Ureter (tissue), 1 donor: ENCODE data around the genes PRRX1, FMO2, VAMP4 and FASLG.

DNA sequence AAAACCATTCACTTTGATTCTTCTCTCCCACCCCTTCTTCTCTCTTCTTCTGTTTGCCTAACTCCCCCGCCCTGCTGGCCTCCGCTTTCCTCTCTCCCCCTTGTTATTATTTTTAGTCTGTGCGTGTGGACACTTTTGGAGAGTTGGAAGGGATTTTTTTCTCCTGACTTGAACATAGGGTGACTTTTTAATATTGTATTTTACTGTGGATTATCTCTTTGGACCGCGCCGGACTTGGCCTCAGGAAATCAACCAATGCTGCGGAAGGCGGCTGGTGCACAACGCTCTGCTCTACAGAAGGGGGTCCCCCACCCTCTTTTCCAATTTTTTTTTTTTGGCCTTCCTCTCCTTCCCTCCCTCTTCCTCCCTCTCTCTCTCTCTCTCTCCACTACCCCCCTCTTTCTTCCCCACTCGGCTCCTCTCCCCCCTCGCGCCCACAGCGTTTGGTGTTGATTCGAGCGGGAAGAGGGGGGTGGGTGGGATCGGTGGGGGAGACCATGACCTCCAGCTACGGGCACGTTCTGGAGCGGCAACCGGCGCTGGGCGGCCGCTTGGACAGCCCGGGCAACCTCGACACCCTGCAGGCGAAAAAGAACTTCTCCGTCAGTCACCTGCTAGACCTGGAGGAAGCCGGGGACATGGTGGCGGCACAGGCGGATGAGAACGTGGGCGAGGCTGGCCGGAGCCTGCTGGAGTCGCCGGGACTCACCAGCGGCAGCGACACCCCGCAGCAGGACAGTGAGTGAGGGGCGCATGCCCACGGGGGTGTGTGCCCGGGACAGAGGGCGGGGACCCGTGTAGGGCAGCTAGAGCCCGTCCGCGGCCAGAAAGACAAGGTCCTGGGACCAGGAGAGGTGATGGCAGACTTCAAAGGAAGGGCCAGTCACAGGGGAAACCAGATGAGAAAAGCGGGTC lies at the start of gene PRRX1:
Gene PRRX1 (plus strand): TSS at position 410 of the 915 bp plus-strand sequence.
- PRO-cap: bidirectional peak, plus-strand start at position 479 of the sequence, minus-strand start at position 279 of the sequence; bidirectional peak, plus-strand start at position 834 of the sequence, minus-strand start at position 740 of the sequence

- PRO-cap: no peak
Measured at GRCh38 chr1:170707847-170708385, 44.0 kb downstream of the PRRX1 start.

GRCh38 chr1:170725876-170726137 lies 61.9 kb downstream of the PRRX1 start:
- PRO-cap: no peak

GRCh38 chr1:171112411-171113148 lies 21.9 kb downstream of the FMO3 start:
- PRO-cap: no peak

DNA sequence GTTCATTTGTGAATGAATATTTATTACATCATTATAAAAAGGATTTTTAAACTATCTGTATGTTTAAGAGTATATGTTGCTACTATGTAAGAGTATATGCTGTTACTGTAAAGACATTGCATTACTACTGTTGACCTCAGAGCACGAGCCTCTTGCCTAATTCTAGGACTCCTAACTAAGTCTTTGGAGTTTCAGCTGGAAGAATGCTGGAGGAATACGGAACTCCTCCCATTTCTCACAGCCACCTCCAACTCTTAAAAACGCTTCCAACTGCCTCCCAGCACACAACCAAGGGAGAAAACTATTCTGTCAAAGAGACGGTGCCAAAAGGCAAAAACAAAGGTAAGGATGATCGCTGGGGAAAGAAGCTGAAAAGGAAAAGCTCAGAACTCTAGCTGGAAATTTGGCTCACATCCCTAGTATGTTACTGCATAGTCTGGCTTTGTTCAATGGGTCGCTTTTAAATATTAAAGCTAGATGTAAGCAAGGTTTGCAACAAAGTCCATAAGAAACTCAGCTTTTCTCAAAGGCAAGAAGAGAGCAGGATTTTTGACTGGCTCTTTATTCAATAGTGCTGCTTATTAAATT lies at the start of gene FMO2:
Gene FMO2 (plus strand): TSS at position 283 of the 588 bp plus-strand sequence.
- PRO-cap: no peak

DNA sequence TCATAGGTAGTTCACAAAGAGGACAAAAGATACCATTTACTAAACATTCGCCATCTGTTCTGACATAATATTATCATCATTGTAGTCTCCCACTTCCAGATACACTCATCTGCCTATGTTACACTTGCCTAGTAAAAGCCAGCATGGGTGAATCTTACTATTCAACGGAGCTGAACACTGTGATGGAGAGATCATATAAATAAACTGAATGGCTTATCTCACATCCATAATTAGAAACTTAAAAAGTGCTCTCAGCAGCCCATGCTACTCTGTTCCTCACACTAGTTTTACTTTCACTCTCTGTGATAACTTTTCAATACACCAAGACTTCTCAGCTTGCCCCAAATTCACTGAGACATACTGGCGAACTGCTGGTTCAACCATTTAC lies 488 bp upstream of the PRRC2C start:
- PRO-cap: no peak

DNA sequence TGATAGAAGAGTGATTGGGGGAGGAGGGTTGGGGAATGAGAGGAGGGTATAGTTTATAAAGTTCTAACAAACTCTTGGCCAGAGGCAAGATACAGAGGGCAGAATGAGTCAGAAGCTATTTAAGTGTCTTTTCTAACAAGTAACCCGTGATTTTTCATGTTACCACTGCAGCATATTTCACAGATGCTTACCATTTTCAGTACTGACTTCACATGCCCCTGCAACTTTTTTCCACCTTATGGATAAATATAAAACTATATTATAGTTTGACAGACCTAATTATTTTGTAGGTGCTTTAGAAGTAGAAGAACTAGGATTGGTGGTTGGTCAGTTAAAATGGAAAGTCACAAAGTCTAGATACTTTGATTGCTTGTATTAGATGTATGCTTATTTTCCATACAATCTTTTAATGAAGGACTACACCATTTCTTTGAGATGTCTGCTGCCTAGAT lies 26.5 kb upstream of the MYOCOS start:
- PRO-cap: no peak

- PRO-cap: bidirectional peak, plus-strand start at chr1:171742156, minus-strand start at chr1:171742065
Measured at GRCh38 chr1:171741690-171742288, at the start of gene VAMP4. TSS of gene VAMP4 (minus strand) at chr1:171742065.

- PRO-cap: no peak
Measured at GRCh38 chr1:171742977-171743493, 1.2 kb upstream of the VAMP4 start.

DNA sequence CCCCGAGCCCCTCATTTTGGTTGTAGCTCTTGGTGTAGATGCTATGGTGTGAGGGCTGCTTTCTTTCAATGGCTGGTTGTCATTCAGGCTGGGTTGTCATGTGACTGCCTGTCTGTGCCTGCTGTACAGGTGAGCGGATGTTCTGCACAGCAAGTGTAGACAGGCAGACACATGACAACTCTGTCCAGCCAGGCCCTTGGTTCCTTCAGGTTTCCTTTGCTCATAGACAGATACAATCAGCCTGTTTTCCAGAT lies 281.8 kb upstream of the C1orf105 start:
- PRO-cap: no peak

DNA sequence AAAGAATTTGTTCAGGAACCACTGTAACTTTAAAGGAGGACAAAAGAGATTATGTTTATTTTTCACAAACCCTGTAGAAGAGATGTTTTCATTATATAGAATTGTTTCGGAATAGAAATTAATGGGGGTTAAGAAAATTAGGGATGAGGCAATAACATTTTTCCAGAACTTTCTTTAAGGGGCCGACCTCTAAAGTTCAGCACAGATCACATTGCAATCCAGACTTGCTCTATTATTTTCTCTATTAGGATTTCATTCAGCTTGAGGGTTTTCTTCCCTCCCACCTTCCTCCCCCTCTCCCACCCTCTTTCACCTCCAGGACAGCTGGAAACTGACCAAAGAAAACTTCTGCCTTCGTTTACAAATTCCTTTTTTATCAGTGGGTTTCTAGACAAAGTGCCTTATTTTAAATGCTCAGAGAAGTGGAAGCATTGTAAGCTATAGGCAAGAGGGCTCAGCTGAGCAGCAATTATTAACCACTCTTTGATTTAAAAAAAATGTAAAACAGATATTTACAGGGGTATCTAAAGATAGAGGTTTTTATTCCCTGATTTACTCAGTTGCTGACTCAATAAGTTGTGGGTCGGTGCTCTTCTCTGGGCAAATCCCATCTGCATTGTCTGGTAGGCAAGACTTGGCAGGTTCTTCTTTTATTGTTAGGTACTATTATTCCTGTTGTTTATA lies 277.1 kb upstream of the C1orf105 start:
- PRO-cap: no peak

GRCh38 chr1:172149339-172149683 lies 271.2 kb upstream of the C1orf105 start:
- PRO-cap: no peak

DNA sequence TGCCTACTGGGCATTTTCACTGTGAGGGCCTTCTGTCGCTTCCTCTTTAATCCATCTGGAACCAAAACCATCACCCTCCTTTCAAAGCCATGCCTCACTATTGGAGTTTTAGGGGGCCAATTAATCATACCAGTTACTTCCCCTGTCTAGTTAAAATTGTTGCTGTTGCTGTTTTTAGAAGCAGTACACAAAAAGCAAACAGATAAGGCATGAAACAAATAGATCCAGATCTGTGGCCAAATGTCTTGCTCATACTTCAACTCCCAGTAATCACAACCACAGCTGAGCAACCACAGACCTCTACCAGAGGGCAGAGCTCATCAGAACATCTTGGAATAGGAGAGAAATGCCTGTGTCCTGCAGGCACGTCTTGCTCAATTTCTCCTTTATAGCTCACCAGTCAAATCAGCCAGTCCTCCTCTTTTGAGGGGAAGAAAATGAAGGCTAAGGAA lies 133.8 kb upstream of the C1orf105 start:
- PRO-cap: no peak

DNA sequence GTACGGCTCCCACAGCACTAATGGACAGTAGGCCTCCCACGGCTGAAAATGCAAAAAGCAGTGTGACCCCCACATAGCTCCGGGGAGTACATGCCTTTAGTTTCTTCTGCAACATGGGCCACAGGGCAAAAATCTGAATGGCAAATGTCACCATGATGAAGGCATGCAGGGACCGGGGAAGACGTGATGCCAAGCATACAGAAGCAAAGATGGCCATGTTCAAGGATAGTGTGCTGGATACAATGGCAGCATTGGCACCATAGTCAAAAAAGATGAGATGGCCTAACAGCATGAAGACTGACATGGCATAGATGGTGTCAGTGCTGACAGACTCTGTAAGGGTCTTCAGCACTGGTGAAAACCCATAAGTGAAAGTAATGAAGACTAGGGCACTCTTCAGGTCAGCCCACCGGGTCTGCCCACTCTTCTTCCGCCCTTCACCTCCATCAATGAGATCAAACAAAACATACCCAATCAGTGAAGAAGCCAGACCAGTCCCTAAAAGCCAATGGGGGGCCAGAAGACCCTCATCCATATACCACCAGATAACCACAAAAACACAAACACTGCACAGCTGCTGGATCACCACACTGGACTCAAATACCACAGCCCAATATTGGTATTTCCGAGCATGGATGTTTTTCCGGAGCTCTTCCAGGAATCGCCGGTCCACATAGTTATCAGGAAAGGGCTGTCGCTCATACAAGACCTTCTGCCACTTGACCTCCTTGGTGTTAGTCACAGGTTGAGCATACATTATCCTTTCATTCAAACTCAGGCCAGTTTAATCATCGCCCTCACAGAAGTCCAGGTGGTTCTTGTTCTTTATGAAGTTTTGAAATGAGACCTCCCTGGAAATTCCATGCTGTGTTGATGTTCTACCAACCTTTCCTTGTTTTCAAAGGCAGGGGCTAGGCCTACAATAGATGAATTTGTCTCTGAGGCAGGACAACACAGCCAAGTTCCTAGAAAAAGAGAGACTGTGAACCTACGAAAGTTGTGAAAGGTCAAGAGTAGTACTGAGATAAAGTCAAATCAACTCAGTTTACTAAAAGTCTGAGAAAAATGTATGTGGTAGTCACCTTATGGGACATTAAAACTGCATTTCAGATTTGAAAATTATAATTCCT lies 1.6 kb downstream of the PIGC start:
- PRO-cap: no peak

DNA sequence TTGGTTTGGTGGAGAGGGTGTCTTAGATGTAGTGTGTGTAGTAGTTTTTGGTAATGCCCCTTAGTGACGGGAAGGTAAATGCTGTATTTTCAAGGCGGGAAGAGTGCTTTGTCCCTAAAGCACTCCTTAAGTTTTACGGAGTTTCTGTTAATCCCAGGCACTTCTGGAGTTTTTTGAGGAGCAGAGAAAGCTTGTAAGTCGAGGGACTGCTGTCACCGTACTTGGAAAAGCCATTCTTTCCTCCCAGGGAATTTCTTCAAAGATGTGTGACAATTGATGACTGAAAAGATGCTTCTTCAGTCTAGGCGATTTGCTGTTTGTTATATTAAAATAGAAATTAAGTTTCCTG lies 1.1 kb downstream of the SUCO start:
- PRO-cap: no peak

DNA sequence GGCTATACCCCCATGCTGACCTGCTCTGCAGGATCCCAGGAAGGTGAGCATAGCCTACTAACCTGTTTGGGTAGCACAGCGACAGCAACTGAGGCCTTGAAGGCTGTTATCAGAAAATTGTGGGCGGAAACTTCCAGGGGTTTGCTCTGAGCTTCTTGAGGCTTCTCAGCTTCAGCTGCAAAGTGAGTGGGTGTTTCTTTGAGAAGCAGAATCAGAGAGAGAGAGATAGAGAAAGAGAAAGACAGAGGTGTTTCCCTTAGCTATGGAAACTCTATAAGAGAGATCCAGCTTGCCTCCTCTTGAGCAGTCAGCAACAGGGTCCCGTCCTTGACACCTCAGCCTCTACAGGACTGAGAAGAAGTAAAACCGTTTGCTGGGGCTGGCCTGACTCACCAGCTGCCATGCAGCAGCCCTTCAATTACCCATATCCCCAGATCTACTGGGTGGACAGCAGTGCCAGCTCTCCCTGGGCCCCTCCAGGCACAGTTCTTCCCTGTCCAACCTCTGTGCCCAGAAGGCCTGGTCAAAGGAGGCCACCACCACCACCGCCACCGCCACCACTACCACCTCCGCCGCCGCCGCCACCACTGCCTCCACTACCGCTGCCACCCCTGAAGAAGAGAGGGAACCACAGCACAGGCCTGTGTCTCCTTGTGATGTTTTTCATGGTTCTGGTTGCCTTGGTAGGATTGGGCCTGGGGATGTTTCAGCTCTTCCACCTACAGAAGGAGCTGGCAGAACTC lies at the start of gene FASLG:
Gene FASLG (plus strand): TSS at position 303 of the 743 bp plus-strand sequence.
- PRO-cap: no peak

DNA sequence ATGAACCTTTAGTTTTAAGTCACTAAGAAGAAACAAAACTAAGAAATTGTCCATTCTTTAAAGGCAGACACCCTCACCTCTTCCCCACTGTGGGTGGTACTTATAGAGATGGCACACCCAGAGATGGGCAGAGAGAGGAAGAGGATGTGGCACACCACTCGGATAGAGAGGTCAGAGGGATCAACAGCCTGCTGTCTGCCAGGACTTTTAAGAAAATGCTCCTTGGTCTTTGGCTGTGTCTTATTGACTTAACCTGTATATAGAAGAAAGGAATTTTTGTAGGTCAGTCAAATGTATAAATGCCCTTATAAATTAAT lies 45.1 kb downstream of the FASLG start:
- PRO-cap: no peak

DNA sequence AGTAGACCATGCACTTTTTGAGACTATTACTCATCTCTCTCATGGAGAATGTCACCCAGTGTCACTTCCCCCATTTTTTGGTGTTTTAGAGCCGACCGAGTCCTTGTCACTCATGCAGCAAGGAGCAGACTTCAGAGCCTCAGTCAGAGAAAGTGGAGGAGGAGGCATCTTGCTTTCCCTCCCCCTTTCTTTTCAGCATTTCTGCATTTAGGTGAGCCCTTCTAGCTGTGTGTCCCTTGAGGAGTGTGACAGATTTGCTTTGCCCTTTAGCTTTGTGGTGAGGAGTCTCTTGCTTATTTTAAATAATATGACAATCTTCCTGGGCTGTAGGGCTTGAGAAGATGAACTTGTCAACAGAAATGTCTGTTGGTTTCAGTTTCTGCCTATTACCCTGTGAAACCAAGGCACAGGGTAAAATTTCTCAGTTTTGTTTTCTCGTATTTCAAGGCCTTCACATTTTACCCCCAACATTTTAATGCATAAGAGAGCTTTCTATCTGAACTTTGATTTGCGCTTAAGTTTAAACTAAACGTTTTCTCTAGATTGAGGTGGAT lies 160.3 kb downstream of the FASLG start:
- PRO-cap: no peak

- PRO-cap: no peak
Measured at GRCh38 chr1:173473546-173473915, 3.6 kb upstream of the PRDX6 start.

DNA sequence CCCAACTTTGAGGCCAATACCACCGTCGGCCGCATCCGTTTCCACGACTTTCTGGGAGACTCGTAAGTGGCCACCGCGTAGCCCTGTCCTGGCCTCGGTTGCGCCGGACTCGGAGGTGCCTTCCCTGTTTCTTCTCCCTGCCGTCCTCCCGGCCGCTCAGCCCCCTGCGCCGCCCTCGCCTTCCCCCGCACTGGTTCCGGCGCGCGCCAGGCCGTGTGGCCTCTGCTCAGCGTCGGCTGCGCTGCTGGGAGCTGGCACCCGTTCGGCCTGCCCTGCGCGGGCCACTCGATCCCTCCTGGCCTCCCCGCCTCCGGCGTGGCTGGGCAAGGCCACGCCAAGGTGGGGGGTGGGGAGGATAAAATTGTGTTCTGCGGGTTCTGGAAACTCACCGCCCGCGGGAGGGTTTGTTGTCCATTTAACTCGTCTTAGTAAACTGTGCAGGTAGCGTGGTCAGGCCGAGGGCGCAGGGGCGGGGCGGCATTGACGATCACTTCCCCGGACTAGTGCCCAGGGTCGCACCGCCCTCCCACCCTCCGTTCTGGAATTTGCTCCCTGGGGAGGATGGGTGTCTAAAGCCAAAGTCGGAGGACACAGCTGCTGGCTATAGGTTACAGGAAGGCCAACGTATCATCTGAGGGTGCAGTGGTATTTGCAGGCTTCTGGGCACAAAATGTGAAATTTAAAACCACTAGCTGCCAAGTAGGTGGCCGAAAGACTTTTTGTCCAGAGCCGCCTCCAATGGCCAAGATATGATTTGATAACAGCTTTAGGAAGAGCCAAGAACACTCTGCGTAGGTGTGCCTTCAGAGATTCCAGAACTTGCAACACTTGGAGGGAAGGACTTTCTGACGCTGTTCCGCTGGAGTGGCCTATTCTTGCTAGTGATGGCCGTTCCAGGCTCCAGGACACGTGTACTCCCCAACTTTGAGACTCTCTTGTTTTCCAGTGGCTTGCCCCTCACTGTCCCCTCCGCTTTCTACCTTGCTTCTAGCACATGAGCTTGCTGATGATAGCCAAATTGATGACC lies 609 bp downstream of the PRDX6 start:
- PRO-cap: no peak